ENCODE results near the genes NMRAL1 and NUDT16L1.

GRCh38 chr16:3690293-3691650, 26.6 kb downstream of the TRAP1 start:
- RRBS, result no CpG with 5 or more reads among the region's 41 CpGs

GRCh38 chr16:3696853-3697179, 20.5 kb downstream of the TRAP1 start:
- RRBS, result no CpG with 5 or more reads among the region's 6 CpGs

- RRBS, result 6% methylated on average over 3 of the region's 31 CpGs
Observed at GRCh38 chr16:3879098-3879690, 1.3 kb downstream of the CREBBP start.

GRCh38 chr16:3946078-3946568, 65.6 kb upstream of the CREBBP start:
- RRBS, result no CpG with 5 or more reads among the region's 8 CpGs

- RRBS, result no CpG with 5 or more reads among the region's 13 CpGs
Observed at GRCh38 chr16:4094128-4094644, 22.1 kb downstream of the ADCY9 start.

GRCh38 chr16:4239545-4240089, 2.3 kb downstream of the SRL start:
- RRBS, result no CpG with 5 or more reads among the region's 19 CpGs

DNA sequence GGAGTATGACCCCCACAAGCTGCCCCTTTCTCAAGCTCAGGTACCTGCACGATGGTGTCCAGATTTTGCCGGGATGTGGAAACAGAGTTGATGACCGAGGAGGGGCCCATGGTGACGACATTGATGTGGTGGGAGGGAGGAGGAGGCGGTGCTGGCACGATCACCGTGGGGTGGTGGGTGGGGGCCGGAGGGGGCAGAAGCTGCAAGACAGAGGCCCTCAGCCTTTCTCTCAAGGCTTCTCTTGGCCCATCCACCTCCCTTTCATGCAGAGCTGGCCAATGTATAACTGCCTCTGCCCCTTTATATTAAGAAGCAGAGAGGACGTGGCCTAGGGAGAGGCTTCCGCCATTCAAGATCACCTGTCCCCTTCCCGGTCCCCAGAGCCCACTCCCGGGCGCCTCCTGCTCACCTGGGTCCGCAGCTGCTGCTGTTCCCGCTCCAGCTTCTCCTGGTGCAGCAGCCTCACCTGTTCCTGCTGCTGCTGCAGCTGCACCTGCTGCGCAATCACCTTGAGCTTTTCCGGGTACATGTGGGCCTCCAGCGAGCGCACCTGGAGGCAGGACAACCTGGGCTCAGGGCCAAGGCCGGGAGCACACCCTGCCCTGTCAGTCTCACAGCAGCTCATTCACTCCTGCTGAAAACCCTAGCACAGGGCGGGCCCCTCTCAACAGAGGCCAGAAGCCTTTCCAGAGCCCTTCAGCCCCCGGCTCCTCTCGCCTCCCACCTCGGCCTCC, 12.6 kb downstream of the TFAP4 start:
- RRBS, result 96% methylated on average over 10 of the region's 24 CpGs

- RRBS, result 54% methylated on average over 1 of the region's 3 CpGs
Observed at GRCh38 chr16:4317502-4317822, 1.6 kb downstream of the GLIS2 start.

GRCh38 chr16:4320541-4321031, 4.7 kb downstream of the GLIS2 start:
- RRBS, result no CpG with 5 or more reads among the region's 13 CpGs

DNA sequence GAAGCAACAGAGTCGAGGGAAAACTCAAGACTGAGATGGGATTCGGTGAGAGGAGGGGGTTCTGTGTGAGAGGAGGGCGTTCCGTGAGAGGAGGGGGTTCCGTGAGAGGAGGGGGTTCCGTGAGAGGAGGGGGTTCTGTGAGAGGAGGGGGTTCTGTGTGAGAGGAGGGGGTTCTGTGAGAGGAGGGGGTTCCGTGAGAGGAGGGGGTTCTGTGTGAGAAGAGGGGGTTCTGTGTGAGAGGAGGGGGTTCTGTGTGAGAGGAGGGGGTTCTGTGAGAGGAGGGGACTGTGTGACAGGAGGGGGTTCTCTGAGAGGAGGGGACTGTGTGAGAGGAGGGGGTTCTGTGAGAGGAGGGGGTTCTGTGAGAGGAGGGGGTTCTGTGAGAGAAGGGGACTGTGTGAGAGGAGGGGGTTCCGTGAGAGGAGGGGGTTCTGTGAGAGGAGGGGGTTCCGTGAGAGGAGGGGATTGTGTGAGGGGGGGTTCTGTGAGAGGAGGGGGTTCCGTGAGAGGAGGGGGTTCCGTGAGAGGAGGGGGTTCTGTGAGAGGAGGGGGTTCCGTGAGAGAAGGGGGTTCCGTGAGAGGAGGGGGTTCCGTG, 6.9 kb downstream of the PAM16 start:
- RRBS, result no CpG with 5 or more reads among the region's 14 CpGs

DNA sequence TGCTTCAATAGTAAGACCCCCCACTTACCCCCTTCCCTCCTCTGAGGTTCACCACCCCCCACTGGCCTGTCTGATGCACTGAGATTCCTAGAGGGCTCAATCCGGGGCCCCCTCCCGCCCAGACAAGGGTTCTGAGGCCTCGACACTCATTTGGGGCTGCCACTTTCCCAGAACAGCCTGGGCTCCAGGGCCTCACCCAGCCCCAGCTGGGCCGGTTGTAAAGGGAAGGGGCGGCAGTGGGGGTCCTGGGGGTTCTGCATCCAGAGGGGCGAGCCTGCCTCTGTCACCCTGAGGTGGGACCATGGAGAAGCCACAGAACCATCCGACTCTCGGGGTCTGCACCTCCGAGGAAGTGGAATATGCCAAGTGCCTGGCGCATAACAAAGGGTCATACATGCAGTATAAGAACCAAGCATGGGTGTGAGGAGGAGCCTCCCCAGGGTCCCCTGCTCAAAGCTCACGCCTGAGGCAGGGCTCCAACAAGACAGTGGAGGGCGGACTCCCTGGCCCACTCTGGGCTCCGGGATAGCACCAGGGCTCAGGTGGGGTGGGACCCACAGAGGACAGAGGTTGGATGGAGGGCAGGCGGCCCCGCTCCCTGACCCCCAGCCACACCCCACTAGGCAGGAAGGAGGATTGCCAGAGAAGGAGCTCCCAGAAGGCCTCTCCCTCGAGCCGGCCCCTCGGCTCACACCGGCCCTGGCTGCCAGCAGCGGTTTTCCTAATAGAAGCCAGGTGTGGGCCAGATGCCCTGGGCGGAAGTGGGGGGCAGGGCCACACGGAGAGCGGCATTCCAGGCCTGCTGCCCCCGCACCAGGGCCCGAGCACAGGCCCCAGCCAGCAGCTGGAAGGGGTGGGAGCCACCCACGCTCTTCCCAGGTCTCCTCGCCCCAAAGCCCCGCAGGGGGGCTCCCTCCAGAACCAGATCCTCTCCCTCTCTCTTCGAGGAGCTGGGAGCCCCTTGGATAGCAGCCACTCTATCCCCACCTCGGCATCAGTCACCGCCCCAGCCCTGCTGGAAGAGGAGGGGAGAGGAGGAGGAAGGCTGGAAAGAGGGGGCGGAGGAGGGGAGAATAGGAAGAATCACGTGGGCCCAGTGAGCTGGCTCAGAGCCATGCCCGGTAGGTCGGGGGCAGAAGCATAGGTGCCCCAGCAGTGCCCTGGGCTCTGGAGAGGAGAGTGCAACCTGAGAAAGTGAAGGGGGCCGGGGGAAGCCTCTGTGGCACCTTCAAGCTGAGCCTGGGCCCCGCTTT, 20.8 kb downstream of the VASN start:
- RRBS, result 72% methylated on average over 3 of the region's 37 CpGs

DNA sequence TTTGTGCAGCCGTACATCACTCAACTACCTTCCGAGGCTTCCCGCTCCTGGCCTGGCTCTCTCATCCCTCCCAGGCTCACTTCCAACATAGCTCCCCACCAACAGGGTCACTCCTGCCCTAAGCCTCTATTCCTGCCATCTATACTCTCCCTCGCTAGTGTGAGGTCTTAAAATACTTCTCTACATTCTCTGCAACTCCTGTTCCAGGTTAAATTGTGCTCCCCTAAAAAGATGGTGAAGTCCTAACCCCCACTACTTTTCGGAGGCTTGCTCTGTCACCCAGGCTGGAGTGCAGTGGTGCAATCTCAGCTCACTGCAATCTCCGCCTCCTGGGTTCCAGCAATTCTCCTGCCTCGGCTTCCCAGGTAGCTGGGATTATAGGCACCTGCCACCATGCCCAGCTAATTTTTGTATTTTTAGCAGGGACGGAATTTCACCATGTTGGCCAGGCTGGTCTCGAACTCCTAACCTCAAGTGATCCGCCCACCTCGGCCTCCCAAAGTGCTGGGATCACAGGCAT, 10.6 kb downstream of the CORO7 start:
- RRBS, result no CpG with 5 or more reads among the region's 11 CpGs

DNA sequence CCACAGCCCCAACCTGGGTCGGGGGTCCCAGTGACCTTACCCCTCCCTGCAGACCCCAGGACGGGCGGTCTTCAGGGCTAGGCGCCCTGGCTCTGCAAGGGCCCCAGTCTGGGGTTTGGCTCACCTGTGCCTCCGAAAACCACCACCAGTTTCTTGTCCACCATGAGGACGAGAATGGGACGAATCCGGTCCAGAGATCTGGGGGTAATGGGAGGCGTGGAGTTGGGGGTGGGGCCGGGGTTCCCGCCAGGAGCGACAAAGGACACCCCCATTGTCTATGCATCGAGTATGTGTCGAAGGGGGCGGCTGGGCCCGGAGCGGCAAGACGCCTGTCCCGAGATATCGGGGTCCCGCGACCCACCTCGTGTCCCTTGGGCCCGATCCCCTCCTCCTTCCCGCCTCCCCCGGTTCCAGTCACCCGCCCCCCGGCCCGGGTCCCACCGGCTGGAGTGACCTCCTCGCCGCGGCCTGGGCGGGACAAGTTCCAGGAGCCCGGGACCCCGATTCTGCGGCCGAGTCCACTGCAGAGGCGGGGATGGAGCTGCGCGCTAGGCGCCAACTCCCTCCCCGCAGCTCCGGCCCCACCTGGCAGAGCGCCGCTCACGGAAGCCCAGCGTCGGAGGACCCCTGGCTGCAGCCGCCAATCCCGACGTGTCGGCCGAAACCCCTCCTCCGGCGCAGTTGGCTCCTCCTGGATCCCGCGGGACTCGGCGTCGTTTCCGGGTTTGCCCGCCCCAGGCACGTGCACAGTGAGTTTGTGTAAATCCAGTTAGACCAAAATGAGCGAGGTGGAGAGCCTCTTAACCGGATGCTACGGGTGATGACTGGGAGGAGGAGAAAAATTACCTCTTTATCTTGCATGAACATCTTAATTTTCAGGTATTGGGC, at the start of gene NMRAL1:
Gene NMRAL1 (minus strand): TSS at position 657 of the 888 bp plus-strand sequence.
- RRBS, result 5% methylated on average over 44 of the region's 67 CpGs

GRCh38 chr16:4534180-4534898, 4.2 kb downstream of the CDIP1 start:
- RRBS, result no CpG with 5 or more reads among the region's 14 CpGs

- RRBS, result no CpG with 5 or more reads among the region's 12 CpGs
Observed at GRCh38 chr16:4597078-4597546, 17.6 kb downstream of the UBALD1 start.

- RRBS, result no CpG with 5 or more reads among the region's 11 CpGs
Observed at GRCh38 chr16:4613094-4613720, 1.5 kb downstream of the UBALD1 start.

DNA sequence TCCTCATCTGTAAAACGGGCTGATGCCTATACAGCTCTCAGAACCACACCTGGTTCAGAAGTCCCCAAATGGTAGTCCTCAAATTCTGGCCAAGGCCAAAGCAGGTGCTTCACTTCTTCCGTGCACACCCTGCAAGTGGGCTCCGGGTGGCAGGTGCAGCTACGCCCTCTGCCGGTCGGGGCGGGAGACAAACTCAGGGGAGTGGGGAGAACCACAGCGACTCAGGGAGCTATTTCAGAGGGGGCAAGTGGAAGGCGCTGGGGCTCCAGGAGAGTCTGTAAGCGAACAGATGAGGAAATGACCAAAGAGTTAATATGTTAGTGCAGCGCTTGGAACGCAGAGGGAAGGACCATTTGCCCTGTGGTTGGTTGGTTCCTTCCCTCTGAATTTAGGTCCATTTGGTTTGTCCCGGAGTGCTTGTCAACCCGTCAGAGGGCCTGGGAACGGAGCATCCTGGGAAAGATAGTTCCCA, 358 bp upstream of the MGRN1 start:
- RRBS, result 8% methylated on average over 2 of the region's 15 CpGs

GRCh38 chr16:4676405-4676818, 16.9 kb upstream of the NUDT16L1 start:
- RRBS, result no CpG with 5 or more reads among the region's 10 CpGs

DNA sequence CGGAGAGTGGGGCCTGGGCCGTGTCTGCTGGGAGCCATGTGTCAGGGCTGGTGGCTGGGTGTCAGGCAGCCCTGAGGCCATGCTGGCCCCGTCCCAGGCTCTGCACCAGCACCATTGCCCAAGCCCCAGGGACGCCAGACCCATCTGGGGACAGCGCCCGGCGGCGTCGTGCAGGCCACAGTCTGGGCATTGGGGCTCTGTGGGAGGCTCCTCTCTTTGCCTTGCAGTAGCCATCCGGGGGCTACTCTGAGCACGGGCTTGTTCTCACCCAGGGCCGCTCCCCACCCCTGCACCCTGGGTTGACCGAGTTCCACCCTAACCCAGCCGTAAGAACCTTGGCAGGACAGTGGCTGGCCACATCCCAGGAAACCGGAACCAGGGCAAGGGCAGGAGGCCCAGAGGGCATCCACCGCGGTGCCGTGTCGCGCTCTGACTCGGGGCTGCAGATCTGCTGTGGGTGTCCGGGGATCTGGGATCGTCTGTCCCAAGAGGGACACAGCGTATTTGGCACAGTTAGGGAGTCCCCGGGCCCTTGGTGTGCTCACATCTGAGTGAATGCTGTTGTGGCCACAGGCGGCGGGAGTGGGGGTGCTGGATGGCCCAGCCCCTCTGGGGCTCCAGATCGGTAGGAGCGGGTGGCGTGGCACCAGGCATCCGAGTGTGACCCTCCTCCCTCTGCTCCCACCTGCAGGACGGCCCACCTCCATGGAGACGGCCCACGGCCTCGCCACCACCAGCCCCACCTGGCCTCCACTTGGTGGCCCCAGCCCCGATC, 5.1 kb upstream of the NUDT16L1 start:
- RRBS, result 95% methylated on average over 8 of the region's 36 CpGs

DNA sequence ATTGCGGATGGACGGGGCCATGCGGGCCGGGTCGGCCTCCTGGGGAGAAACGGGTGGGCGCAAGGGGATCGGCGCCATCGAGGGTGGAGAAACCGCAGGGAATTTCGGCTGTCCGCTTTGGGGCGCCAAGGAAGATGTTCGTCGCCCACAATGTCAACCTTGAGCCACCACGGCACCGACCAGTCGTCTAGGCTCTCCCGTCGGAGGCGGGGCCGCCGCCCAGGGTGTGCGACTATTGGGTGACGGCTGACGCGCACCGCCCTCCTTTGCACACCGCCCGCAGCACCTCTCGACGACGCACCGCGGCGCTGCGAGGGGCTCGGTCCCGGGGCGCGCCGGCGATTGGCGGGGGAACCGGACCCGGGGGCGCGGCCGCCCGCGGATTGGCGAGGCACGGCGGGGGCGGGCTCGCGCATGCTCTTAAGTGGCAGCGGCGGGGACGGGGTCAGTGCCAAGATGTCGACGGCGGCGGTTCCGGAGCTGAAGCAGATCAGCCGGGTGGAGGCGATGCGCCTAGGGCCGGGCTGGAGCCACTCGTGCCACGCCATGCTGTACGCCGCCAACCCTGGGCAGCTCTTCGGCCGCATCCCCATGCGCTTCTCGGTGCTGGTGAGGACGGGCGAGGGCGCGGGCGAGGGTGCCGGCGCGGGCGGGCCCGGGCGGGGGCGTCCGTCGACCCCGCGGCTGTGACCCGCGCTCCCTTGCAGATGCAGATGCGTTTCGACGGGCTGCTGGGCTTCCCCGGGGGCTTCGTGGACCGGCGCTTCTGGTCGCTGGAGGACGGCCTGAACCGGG, at the start of gene NUDT16L1:
Gene NUDT16L1 (plus strand): TSS at position 292 of the 795 bp plus-strand sequence.
- RRBS, result 5% methylated on average over 29 of the region's 106 CpGs

Measured in GM06990 (cell line).